Pulmonary lymph node (tissue), 1 donor: ENCODE measurements around a stretch of chr1.

DNA sequence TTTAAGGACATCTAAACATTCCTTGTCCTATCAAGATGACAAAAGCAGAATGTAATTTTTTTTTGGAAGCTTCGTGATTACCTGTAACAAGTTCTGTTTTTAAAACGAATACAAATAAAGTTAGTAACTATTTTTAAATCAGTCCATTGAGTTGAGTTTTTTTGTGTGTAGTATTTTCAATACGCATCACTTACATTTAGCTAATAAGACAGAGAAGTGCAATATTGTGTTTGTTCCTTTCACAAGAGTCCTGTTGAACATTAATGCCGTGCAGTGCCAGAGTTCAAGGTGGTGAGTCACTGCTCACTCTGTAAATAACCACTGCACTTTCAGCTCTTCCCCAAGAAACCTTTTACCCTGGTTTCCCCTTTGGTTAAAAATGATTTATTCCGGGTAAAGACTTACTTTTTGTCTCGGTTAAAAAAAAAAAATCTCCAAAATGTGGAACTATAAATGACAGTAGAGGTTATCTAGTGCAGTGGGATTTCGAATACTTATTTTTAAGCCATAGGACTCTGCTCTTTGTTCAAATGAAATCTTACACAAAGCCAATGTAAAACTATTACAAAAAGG, 14.9 kb upstream of the NCMAP start:
- PRO-cap: no peak

GRCh38 chr1:24619103-24619523, 24.0 kb upstream of the SRRM1 start:
- PRO-cap: no peak

DNA sequence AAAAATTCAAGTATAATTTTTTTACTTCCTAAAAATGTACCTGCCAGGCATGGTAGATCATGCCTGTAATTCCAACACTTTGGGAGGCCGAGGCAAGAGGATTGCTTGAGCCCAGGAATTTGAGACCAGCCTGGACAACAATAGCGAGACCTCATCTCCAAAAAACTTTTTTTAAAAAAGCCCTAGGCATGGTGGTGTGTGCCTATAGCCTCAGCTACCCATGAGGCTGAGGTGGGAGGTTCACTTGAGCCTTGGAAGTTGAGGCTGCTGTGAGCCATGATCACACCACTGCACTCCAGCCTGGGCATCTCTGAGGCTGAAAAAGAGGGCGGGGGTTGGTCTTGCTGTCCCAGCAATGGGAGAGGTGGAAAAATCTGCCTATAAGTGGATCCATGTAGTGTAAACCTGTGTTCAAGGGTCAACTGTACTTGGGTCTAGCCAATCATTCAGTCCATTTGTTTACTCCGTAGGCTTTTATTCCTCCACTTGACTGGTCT, 31.7 kb downstream of the SRRM1 start:
- PRO-cap: no peak

GRCh38 chr1:24862123-24862734, 67.8 kb downstream of the RUNX3 start:
- PRO-cap: no peak

DNA sequence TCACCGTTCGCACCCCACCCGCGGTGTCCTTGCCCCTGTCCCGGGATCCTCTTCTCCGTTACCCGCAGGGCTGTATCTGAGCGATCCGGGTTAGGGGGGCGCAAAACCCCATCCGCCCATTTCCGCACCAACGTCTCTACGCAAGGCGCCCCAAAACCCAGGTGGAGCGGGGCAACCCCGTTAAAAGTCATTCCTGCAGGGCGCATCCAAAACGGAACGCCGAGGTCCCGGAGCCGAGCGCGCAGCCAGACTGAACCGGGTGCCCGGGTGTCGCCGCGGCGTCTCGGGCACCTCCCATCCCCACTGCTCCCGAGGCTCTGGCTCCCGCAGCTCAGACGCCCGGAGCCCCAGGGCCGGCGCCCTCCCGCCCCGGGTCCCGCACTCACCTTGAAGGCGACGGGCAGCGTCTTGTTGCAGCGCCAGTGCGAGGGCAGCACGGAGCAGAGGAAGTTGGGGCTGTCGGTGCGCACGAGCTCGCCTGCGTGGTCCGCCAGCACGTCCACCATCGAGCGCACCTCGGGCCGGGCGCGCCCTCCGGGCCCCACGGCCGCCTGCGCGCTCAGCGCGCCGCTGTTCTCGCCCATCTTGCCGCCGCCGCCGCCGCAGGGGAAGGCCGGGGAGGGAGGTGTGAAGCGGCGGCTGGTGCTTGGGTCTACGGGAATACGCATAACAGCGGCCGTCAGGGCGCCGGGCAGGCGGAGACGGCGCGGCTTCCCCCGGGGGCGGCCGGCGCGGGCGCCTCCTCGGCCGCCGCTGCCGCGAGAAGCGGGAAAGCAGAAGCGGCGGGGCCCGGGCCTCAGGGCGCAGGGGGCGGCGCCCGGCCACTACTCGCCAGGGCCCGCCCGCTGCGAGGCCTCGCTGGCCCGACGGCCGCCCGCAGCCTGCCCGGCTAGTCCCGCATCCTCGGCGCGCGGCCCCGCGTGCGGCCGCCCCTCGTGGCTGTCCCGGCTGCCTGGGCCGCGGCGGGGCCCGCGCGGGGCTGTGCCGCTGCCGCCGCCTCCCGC, 573 bp downstream of the RUNX3 start:
- PRO-cap: bidirectional peak, plus-strand start at position 209 of the sequence, minus-strand start at position 51 of the sequence; unidirectional peak, minus-strand start at position 752 of the sequence

DNA sequence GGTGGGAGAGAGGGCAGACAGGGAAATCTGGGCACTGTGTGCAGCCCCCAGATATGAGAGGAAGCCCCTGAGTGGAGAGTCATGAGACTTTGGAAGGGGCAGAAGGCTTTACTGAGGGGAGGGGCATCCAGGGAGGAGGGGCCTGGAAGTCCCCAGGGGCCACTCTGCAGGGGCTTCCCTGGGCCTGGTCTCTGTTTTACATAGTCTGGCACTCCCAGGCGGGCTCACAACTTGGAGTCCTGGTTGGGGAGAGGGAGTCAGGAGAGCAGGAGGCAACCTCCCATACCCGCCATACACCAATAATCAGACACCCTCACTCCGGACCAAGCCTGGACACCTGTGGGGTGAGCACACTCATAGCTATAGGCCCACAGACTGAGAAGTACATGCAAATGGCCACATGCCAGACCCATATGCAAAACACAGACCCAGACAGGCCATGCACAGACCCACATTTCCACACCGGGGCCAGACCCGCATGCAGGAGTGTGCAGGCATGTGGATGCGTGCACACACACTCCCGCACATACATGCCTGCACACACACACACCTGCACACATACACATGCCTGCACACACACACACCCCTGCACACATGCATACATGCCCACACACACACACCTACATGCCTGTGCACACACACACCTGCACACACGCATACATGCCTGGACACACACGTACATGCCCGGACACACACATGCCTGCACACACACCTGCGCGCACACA, 89.3 kb upstream of the RUNX3 start:
- PRO-cap: bidirectional peak, plus-strand start at position 229 of the sequence, minus-strand start at position 56 of the sequence

DNA sequence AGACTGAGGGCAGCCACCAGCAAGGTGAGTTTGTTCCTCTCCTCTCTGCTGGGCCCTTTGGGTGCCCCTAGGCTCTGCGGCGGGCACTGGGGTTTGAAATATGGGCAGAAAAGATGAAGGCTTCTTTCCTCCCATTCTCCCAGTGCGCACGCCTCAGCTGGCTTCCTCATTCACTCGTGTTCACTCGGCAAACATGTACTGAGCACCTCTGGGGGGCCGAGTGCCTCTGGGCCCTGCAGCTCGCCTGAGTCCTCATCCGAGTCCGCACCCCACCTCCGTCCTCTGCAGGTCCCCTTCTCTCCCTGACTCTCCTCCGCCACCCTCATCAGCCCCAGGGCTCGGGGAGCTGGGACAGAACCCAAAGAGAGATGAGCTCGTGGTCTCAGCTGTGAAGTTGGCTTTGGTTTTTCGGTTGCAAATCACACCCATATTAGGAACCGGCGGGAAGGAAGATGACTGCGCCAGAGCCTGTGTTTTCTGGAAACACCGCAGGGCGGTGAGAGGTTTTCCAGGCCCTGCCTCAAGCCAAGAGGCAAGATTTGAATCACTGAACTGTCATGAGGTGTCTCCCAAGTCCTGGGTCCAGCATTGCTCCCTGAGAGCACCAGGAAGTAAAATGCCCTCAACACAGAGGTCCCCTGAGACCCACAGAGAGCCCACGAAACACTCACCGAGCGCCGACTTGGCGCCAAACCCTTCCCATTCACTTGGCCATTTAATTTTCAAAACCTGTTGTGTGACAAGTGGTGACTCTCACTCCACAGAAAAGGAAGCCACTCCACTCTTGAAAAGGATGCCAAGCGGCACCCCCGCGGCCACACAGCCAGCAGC, 98.7 kb upstream of the RUNX3 start:
- PRO-cap: bidirectional peak, plus-strand start at position 650 of the sequence, minus-strand start at position 590 of the sequence

- PRO-cap: no peak
These were observed 33.6 kb downstream of the SYF2 start for GRCh38 chr1:25198650-25199142.

- PRO-cap: no peak
These were observed 5.1 kb downstream of the RSRP1 start for GRCh38 chr1:25242081-25242589.

DNA sequence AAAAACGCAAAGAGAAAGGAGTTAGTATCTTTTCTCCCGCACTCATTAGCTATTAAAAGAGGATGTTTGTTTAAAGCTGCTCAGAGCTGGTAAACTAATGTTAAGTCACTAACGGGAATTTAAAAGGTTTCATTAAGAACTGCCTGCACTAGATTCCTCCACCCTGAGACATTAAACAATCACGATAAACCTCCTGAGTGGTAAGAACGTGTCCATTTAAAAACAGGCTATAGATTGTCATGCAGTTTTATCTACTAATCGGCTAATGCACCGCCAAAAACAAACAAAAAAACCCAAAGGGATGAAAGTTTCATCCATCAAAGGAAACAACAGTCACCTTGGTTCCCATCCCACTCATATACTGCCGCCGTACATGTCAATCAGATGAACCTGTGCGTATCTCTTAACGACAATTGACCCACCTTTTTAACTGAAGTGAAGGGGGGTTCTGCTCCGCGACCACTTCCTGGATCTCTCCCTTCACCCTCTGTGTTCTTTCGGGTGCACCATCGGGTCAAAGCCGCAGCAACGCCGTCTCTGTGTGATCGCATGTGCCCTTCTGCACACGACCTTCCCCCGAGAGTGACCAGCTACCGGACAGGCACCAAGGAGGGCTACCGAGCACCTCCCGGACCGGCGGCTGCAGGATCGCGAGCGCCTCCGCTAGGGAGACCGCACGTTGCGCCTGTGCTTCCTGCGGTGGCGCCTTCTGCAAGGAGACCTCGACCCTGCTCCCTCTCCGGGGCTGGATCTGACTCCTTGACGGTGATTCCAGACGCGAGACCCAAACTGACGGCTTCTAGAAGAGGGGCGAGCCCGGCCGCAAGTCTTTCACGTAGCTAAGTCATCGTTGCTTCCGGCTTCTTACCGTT, 1.3 kb upstream of the TMEM50A start:
- PRO-cap: no peak

GRCh38 chr1:25356213-25357027, 18.3 kb downstream of the TMEM50A start:
- PRO-cap: no peak

GRCh38 chr1:25566315-25566765, 22.9 kb downstream of the LDLRAP1 start:
- PRO-cap: no peak

GRCh38 chr1:25568358-25568952, 25.0 kb downstream of the LDLRAP1 start:
- PRO-cap: no peak

GRCh38 chr1:25617226-25617637, 641 bp downstream of the MAN1C1 start:
- PRO-cap: no peak

GRCh38 chr1:25694941-25695508, 78.4 kb downstream of the MAN1C1 start:
- PRO-cap: unidirectional peak, plus-strand start at chr1:25695348

DNA sequence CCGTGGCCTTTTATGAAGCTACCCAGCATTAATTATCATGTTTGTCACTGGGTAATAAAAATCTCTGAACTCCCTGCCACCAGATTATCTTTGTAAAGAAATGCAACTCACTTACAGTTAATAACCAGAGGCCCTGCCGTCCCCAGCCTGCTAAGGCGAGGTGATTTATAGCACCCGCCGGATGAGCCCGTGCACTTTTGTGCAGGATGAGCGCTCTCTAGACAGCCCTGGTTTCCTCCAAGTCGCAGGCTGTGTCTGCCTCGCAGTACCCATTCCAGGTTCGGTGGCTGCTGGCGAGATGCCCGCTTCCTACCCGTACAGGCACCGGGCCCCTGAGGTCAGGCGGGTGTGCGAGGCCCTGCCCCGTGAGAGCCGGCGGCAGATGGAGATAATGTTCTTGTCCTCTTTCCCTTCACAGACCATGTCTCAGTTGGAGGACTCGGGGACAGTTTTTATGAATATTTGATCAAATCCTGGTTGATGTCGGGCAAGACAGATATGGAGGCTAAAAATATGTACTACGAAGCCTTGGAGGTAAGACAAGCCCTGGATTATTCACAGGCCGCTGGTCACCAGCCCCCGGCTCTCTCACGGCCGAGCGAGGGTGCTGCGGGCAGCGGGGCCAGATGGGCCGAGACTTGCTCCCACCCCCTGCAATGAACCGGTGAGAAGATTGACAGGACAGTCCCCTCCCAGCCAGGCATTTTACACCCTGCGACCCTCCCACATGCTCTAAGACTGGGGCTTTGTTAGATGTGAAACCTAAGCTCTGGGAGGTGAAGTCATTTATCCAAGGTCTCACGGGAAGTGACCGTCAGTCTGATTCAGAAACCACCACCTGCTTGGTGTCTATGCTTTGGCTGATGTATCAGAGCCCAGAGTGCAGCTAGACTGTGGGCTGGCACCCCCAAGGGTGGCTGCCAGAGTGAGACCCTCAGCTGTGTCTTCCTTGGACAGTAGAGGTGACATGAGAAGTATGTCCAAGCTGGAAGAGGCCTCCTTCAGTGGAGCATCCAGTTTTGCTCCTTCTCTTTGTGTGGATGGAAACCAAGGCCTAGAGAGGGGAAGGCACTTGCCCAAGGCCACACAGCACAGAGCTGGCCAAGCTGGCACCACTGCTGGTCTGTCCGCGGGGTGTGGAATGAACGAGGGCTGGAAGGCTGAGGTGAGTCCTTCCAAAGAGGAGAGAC, 28.4 kb upstream of the SELENON start:
- PRO-cap: no peak

- PRO-cap: no peak
These were observed 5.9 kb upstream of the MTFR1L start for GRCh38 chr1:25813767-25814360.

GRCh38 chr1:25816090-25816762, 3.5 kb upstream of the MTFR1L start:
- PRO-cap: no peak

- PRO-cap: no peak
These were observed 8.0 kb upstream of the AUNIP start for GRCh38 chr1:25867101-25867722.

DNA sequence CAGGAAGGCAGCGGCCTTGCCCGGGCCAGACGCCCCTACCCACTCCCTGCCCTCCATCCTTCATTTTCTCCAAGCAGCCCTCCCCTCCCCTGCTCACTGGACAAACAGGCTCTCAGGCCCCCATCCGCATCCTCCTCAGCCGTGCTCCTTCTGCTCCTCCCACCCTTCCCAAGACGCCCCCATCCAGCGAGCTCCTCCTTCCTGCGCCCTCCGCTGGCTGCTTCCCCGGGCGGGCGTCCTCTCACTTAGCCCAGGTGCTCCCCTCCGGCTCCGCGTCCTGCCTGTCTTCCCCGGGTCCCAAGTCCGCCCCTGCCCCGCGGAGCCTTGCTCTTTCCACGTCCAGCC, 478 bp downstream of the PAQR7 start:
- PRO-cap: no peak